Heart left ventricle (tissue), 7 donors: ENCODE results near the genes RYR2 and PLD5.

- PRO-cap, 6 experiments, result no peak in any of the 6 experiments
- RAMPAGE, long total RNA, 2 experiments, result no peak in any of the 2 experiments
- RRBS, result no CpG with 5 or more reads among the region's 17 CpGs
Measured at GRCh38 chr1:236280387-236281271, 1.1 kb downstream of the ERO1B start.

DNA sequence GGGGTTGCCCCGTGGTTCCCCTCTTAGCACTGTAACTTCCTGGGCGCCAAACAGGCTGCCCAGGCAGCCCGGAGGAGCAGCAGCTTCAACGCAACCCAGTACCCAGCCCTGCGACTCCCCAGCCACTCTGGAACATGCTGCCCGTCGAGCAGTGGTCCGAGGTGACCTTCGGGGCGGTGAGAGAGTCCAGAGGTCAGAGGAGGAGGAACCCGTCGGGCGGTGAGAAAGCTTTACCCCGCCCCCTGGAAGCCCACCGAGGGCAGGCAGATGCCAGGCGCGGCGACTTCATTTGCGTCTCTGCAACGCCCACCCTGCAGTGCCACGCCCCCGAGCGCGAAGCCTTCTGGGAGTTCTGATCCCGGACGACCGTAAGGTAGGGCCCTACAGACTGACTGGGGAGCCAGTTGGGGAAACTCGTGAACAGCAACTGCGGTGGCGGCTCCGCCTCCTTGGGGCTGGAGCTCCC is 46.1 kb upstream of the EDARADD start:
- PRO-cap, 6 experiments, result no peak in any of the 6 experiments
- RAMPAGE, long total RNA, 2 experiments, result no peak in any of the 2 experiments
- RRBS, result 87% methylated on average over 3 of the region's 31 CpGs

GRCh38 chr1:236459839-236460168 is 64.0 kb upstream of the LGALS8 start:
- PRO-cap, 6 experiments, result peak in 1 of 6 experiments; most common minus-strand start chr1:236459907 (in 1)
- RAMPAGE, long total RNA, 2 experiments, result no peak in any of the 2 experiments
- RRBS, result no CpG with 5 or more reads among the region's 4 CpGs

- PRO-cap, 6 experiments, result peak in 1 of 6 experiments; most common plus-strand start chr1:236891866 (in 1)
- RAMPAGE, long total RNA, 2 experiments, result no peak in any of the 2 experiments
- RRBS, result no CpG with 5 or more reads among the region's 11 CpGs
Measured at GRCh38 chr1:236891437-236892015, 96.4 kb downstream of the MTR start.

DNA sequence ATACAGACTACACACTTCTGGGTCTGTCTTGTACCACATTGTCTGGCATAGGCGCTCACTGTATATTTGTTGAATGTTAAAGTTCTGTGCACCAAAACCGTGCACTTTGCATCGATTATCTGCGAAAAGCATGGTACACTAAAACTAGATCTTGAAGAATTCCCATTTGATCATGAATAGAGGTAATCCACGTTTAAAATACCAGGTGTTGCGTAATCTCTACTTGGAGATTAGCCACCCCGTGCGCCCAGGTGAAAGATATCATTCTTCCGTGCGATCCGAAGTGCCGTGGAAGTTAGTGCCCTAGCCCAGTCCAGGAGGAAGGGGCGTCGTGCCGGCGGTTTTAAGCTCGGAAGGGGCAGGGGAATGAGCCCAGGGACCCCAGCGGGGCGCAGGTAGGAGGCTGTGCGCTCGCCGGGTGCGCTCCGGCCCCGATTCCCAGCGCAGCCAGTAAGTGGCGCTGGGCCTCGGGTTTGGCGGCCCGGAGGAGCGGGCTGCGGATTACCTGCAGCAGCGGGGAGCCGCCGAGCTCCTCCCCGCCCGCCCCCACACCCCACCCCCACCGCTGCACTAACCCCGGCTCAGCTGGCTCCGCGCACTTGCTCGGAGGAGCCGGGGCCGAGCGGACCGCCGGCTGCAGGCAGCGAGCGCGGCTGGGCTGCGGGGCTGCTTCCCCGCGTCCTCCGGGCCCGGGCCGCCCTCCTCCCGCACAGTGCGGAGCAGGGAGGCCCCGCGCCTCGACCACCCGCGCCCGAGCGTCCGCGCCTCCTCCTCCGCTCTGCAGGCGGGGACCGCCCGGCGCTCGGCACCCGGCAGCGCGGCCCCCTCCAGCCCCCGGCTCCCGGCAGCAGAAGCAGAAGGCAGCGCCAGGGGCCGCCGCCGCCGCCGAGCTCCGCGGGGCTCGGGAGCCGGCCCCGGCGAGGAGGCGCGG is at the start of gene RYR2:
TSS of gene RYR2 (plus strand) at position 598 of the 931 bp plus-strand sequence.
- PRO-cap, 6 experiments, result peak in 6 of 6 experiments; most common plus-strand start position 598 of the sequence (in 6); most common minus-strand start position 475 of the sequence (in 5)
- RAMPAGE, long total RNA, 2 experiments, result start-site peak on the minus strand in 1 of 2 experiments, centred at position 464 of the sequence, 6 reads per replicate
- RRBS, result 2% methylated on average over 50 of the region's 92 CpGs

DNA sequence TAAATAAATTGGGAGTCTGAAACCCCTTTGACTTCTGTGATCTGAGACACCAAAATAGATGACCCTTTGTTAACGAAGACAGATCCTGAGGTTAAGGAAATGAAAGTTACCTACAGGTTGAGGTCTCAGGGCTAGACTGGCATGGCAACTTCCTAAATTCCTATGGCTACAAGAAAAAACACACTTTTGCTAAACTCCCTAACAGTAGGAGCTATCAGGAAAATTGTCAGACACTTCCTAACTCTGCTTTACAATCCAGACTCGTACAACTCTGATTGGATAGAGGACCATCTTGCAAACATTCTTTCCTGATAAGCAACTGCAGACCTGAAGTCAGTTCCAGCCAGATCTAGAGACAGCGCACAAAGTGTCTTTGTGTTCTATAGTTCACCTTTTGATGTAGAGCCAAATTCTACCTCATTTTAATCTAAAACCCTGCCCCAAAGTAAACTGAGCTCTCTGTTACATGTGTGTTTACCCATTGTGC is 22.0 kb downstream of the ZP4 start:
- PRO-cap, 6 experiments, result no peak in any of the 6 experiments
- RAMPAGE, long total RNA, 2 experiments, result no peak in any of the 2 experiments
- RRBS, result no CpG with 5 or more reads among the region's 3 CpGs

DNA sequence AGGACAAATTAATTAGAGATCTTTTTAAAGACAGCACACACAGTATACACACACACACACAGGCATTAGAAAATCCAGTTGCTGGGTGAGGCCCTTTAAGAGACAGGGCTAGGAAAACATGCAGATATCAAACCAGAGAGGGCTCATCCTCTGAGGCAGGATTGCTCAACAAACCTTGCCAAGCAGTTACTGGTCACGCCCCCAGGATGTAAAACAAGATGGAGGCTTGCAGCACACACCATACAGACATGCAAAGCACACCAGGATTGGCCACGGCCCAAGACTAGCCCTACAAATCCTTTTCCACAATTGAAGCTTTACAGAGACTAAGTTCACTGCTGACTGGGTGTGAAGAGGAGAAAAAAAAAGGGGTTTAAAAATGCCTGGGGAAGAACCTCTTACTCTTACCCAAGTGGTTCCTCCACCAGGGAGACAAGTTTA is 594.3 kb upstream of the ZP4 start:
- PRO-cap, 6 experiments, result no peak in any of the 6 experiments
- RAMPAGE, long total RNA, 2 experiments, result no peak in any of the 2 experiments
- RRBS, result no CpG with 5 or more reads among the region's 2 CpGs

- PRO-cap, 6 experiments, result no peak in any of the 6 experiments
- RAMPAGE, long total RNA, 2 experiments, result no peak in any of the 2 experiments
- RRBS, result no CpG with 5 or more reads among the region's 5 CpGs
Measured at GRCh38 chr1:239315468-239316082, 70.8 kb upstream of the CHRM3 start.

DNA sequence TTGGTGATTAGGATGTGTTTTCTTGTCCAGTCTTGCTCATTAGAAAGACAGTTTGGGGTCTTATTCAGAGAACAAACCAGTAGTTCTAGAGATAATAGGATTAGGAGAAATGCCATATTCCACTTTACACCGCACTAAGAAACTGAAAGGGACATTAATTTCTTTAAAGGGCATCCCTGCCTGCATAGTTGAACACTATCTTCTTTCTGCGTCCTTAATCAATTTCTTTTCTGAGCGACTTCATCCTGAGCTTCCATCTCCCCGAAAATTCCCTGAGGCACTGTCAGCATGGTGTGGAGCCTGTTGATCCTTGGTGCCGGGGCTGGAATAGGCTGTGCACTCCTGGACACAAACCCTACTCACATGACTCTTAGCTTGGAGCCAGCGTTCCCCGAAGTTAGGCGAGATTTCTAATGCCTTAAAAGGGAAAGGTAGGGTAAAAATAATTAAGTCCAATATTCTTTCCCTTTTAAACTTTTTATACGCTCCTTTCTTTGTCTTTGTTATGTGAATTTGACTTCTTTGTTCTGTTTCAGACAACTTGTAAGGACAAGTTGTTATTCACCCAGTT is 282.5 kb downstream of the CHRM3 start:
- PRO-cap, 6 experiments, result no peak in any of the 6 experiments
- RAMPAGE, long total RNA, 2 experiments, result no peak in any of the 2 experiments
- RRBS, result no CpG with 5 or more reads among the region's 9 CpGs

- PRO-cap, 6 experiments, result no peak in any of the 6 experiments
- RAMPAGE, long total RNA, 2 experiments, result no peak in any of the 2 experiments
- RRBS, result no CpG with 5 or more reads among the region's 15 CpGs
Measured at GRCh38 chr1:239814002-239814969, 277.4 kb upstream of the FMN2 start.

GRCh38 chr1:239952740-239953327 is 138.8 kb upstream of the FMN2 start:
- PRO-cap, 6 experiments, result no peak in any of the 6 experiments
- RAMPAGE, long total RNA, 2 experiments, result no peak in any of the 2 experiments
- RRBS, result no CpG with 5 or more reads among the region's 7 CpGs

GRCh38 chr1:240092394-240093474 is 1.1 kb downstream of the FMN2 start:
- PRO-cap, 6 experiments, result no peak in any of the 6 experiments
- RAMPAGE, long total RNA, 2 experiments, result no peak in any of the 2 experiments
- RRBS, result 2% methylated on average over 61 of the region's 88 CpGs

DNA sequence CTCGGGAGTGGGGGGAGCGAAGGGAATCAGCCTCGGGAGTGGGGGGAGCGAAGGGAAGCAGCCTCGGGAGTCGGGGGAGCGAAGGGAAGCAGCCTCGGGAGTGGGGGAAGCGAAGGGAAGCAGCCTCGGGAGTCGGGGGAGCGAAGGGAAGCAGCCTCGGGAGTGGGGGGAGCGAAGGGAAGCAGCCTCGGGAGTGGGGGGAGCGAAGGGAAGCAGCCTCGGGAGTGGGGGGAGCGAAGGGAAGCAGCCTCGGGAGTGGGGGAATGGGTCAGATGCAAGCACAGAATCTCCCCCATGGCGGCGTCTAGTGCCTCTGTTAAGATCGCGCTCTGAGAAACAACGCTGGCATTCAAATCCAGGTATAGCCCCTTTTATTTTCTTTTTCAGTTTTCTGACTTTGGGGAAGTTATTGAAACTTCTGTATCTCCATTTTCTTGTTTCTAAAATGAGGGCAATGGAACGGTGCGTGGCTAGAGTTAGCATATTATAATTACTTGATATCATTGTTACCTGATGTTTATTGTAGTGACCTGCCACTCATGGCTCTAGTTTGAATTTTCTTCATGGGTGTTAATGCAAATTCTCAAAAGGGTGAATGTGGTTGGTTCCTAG is 205.7 kb downstream of the GREM2 start:
- PRO-cap, 6 experiments, result no peak in any of the 6 experiments
- RAMPAGE, long total RNA, 2 experiments, result no peak in any of the 2 experiments
- RRBS, result no CpG with 5 or more reads among the region's 26 CpGs

DNA sequence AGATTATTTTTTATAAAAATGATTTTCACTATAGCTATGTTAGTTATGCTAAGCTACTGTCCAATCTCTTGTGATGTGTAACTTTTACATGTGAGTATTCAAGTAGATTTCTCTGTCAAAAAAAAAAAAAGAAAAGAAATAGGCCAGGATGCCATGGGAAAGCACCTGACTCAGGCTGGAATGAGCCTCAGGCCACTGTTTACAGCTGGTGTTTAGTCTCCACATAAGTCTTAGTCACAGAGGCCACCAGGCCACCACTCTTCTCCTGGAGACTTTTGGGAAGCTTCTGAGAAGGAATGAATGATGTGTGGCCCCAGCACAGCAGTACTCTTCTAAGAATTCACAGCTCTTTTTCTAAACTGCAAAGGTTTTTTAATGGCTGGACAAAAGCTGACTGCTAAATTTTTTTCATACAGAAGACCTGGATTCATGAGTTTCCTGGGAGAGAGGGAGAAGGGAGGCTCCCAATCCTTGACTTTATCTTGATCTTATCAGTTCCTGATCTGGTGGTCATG is 48.8 kb downstream of the CHML start:
- PRO-cap, 6 experiments, result no peak in any of the 6 experiments
- RAMPAGE, long total RNA, 2 experiments, result no peak in any of the 2 experiments

DNA sequence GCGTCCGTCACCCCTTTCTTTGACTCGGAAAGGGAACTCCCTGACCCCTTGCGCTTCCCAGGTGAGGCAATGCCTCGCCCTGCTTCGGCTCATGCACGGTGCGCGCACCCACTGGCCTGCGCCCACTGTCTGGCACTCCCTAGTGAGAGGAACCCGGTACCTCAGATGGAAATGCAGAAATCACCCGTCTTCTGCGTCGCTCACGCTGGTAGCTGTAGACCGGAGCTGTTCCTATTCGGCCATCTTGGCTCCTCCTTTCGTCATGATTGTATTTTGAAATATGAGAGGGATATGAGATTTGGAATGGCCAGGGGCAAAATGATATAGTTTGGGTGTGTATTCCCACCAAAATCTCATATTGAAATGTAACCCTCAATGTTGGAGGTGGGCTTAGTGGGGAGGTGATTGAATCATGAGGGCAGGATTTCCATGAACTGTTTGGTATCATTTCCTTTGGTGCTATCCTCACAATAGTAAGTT is 52.5 kb upstream of the MAP1LC3C start:
- PRO-cap, 6 experiments, result no peak in any of the 6 experiments
- RAMPAGE, long total RNA, 2 experiments, result no peak in any of the 2 experiments
- RRBS, result no CpG with 5 or more reads among the region's 18 CpGs

GRCh38 chr1:242523857-242525073 is at the start of gene PLD5:
Gene PLD5 (minus strand): TSS chr1:242524697.
- PRO-cap, 6 experiments, result no peak in any of the 6 experiments
- RAMPAGE, long total RNA, 2 experiments, result no peak in any of the 2 experiments
- RRBS, result 2% methylated on average over 55 of the region's 138 CpGs

DNA sequence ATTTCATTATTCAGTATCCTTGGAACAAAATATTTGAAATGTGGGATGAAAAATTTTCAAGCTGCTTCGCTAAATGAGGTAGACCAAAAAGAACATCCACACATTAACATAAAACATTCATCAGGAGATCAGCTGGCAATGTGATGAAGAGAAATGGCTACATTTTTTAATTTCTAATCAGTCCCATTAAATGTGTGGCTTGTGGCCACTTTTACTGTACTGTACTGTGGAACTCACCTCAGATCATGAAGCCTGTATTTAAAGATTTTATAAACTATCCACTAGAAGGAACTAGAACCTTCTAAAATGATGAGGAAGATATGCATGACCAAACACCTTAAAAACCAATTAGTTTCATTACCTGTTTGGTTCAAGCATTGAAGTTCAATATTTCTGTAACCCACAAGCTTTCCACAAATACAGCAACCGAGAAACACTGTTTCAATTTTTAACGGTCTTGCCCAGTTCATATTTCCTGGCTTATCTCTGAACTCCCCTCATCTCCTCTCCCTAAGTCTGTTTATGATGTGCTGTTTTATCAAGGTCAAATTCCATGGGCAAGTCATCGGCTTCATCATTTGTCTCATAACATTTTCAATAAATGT is 264.2 kb upstream of the PLD5 start:
- PRO-cap, 6 experiments, result no peak in any of the 6 experiments
- RAMPAGE, long total RNA, 2 experiments, result no peak in any of the 2 experiments
- RRBS, result no CpG with 5 or more reads among the region's 4 CpGs

- PRO-cap, 6 experiments, result no peak in any of the 6 experiments
- RAMPAGE, long total RNA, 2 experiments, result no peak in any of the 2 experiments
- RRBS, result no CpG with 5 or more reads among the region's 4 CpGs
Measured at GRCh38 chr1:243248721-243249384, 6.2 kb downstream of the CEP170 start.

DNA sequence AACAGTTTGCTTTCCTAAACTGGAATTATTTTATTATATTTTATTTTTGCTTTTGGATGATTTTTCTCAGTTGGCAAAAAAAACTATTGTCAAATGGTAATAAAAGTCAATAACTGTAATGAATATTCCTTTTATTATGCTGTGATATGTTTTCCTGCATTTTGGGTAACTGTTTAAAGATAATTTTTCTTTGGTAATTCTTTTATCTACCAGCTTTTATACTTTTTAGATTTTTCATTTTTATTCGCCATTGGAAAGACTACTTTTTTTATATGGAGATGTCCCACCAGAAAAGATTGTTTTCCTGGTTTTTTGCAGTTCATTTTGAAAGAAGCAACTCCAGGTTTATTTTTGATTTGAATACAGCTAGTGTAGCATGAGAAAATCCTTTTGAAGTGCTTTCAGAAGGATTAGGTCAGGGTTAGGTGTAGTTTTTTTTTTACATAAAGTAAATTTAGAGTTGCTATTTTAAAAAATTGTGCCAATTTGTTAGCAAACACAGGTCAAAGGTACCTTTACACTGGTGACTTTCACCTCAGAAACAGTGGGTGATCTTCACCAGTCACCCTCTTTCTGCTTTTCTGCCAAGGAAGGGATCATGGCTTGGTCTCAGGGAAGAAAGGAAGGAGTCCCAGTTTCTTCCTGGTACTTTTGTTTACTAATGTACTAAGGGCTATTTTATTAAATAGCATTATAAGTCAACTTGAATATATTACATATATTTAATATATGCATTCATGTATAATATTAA is 111.3 kb downstream of the SDCCAG8 start:
- PRO-cap, 6 experiments, result no peak in any of the 6 experiments
- RAMPAGE, long total RNA, 2 experiments, result no peak in any of the 2 experiments
- RRBS, result no CpG with 5 or more reads among the region's 1 CpG

- PRO-cap, 6 experiments, result no peak in any of the 6 experiments
- RAMPAGE, long total RNA, 2 experiments, result no peak in any of the 2 experiments
- RRBS, result no CpG with 5 or more reads among the region's 16 CpGs
Measured at GRCh38 chr1:243394504-243395391, 138.9 kb downstream of the SDCCAG8 start.